ENCODE measurements around a stretch of chr3.

- PRO-cap, 3 experiments = no peak in any of the 3 experiments
- RAMPAGE, long total RNA = no peak
These were observed 157.9 kb downstream of the MAGI1 start for GRCh38 chr3:65880727-65881363.

DNA sequence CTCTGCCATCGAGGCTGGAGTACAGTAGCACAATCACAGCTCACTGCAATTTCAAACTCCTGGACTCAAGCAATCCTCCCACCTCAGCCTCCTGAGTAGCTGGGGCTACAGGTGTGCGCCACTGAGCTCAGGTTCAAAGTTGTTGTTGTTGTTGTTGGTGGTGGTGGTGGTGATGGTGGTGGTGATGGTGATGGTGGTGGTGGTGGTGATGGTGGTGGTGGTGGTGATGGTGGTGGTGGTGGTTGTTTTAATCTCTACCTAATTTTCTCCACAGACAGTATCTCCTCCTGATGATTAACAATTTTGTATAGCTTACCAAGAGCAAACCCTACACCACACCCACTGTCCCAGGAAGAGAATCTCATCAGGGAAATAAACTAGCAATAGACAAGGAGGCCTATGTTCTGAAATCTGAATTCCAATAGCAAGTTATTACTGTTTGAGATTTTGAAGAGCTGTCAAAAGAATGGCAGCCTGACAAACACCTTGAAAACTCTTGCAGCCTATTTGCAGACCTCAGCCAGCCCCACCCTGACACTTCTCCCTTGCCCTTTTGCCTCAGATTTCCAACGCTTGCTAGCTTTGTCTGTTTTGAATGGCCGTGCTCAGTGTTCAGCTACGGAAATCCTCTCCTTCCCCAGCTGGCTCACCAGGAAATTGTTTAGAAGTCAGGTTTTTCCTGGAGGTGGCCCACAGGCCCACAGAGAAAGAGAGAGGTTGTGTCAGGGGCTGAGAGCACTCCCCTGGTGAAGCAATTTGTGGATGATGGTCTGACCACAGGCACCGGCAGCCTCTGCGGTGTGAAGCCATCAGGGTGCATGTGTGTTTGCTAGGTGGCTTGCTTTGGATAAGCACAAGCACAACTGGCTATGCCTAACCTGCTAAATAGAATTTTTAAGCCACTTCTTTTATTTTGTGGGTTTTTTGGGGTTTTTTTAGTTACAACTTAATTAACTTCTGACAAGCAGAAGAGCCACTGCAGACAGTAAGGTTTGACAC, 101.7 kb downstream of the MAGI1 start:
- PRO-cap, 3 experiments = no peak in any of the 3 experiments
- RAMPAGE, long total RNA = no peak

- PRO-cap, 3 experiments = no peak in any of the 3 experiments
- RAMPAGE, long total RNA = no peak
These were observed 133.5 kb downstream of the LRIG1 start for GRCh38 chr3:66367067-66367883.

GRCh38 chr3:66411372-66411810, 89.4 kb downstream of the LRIG1 start:
- PRO-cap, 3 experiments = no peak in any of the 3 experiments
- RAMPAGE, long total RNA = no peak

- PRO-cap, 3 experiments = no peak in any of the 3 experiments
- RAMPAGE, long total RNA = no peak
These were observed 69.3 kb downstream of the LRIG1 start for GRCh38 chr3:66431335-66432167.

- PRO-cap, 3 experiments = no peak in any of the 3 experiments
- RAMPAGE, long total RNA = no peak
These were observed 52.1 kb downstream of the LRIG1 start for GRCh38 chr3:66448833-66449088.

- PRO-cap, 3 experiments = no peak in any of the 3 experiments
- RAMPAGE, long total RNA = no peak
These were observed 43.8 kb downstream of the LRIG1 start for GRCh38 chr3:66456948-66457561.

DNA sequence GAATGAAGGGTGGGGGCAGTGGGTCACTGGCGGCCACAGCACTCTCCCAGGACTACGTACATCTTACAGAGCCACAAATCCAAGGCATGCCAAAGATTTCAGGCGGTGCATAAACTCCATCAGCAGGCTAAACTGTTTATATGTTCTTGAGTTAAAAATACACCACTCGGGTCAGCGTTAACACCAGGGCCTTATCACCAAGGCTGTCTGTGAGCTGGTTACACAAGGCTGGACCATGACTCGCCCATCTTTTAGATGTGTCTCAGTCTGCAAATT, 15.6 kb downstream of the LRIG1 start:
- PRO-cap, 3 experiments = no peak in any of the 3 experiments
- RAMPAGE, long total RNA = no peak

DNA sequence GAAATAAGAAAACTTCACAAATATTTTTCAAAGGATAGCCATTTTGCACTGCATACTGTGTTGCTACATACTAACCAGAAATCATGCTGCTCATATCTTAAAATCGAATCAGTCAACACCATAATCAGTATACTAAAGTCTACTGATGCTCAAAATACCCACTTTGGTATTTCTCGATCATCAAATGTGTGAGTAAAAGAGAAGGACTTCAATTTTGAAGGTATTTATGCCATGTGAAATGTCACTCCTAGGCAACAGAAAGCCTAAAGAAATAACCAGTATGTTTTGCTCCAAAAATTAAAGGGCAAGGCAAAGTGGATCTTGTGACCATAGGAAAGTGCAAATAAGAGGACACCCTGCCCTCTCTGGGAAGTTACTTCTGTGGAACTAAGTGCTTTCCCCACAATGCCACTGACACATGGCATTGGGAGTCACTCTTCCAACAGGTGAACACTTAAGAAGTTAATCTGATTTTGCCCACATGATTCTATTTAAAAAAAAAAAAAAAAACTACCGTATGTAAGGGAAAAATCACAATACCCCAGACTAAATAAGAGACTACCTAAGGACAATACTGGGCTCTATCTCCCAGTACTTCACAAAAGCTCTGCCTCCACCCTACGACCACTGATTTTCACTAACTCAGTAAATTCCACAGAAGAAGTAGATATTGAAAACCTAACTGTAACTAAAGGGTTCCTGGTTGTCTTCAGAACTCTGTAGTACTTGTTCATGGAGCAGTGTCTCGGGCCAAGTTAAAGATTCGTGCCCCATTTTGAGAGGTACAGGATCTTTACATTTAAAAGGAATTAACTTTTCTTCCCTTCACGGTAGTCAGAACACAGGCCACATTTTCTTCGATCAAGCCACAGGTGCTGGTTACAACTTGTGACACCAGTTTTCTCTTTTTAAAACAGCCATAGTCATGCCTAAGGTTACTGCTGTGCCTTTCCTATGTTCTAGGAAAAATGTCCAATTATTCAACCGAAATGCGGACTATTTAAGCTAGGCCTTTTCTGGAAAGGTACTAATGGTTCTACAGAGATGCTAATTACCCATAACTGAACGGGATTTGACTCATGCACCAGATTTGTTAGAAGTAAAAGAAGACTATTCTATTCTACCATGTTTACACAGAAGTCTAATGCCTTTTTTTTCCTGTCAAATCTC, 2.4 kb downstream of the LRIG1 start:
- PRO-cap, 3 experiments = peak in 1 of 3 experiments; most common plus-strand start position 330 of the sequence (in 1)
- RAMPAGE, long total RNA = no peak

DNA sequence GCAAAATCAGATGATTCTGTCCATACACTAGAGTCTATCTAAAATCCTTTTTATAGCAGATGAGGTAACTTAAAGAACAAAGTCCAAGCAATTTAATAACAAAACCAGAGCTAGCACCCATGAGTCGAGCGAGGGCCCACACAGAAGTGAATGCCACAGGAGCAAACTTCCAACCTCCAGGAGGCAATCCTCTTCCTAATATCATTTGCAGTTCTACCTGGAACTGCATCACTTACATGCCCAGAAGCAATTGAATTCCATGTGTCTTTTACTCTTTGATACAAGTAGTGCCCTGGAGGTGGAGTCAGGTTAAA, 35.4 kb upstream of the KBTBD8 start:
- PRO-cap, 3 experiments = no peak in any of the 3 experiments
- RAMPAGE, long total RNA = no peak

DNA sequence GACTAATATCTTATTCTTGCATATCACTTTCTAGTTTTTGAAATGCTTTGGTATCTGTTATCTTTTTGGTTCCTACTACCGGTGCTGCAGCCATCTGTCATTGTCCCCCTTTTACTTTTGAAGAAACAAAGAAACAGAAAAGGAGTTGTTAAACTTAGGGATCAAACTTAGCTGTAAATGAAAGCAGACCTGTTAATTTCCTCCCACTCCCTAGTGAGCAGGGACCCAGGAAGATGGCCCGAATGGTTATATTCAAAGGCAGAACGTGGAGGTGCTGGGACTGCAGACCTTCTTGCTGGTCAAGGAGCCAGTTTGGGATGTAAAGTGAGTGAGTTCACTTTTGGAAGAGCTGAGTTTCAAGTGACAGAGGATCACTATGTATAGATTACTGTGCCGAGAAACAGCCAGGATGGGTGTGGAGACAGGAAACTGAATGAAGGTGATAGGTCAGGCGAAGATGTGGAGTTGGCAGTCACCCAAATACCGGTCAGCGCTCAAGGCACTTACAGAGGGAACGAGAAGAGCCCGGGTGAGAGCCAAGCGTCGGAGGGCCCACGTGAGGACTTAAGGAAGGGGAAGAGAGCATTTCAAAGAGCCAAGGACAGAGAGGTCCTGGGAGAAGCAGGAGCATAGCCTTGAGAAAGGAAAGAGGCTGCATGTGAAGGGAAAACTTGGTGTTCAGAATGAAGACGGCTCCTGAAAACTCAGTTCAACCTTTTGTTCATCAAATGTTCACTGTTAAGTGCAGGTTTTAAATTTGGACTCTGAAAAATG, 20.2 kb downstream of the KBTBD8 start:
- PRO-cap, 3 experiments = no peak in any of the 3 experiments
- RAMPAGE, long total RNA = no peak

GRCh38 chr3:67018880-67019089, 20.7 kb downstream of the KBTBD8 start:
- PRO-cap, 3 experiments = no peak in any of the 3 experiments
- RAMPAGE, long total RNA = no peak

DNA sequence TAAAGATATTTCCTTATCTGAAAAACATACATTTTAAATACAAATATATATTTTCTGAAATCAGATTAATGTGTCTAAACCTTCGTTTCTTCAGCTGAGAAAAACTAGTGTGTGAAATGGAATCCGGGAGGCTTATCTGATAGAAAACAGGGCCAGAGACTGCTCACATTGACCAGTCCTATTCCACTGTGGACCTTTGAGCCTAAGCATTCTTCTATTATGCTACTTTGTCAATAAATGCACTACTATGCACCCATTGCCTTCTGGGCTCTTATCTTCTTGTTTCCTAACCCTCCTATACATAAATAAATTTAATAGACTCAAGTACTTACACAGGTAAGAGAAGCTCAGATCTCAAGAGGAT, 298.4 kb downstream of the KBTBD8 start:
- PRO-cap, 3 experiments = no peak in any of the 3 experiments
- RAMPAGE, long total RNA = no peak

- PRO-cap, 3 experiments = no peak in any of the 3 experiments
- RAMPAGE, long total RNA = no peak
These were observed 262.4 kb downstream of the SUCLG2 start for GRCh38 chr3:67391896-67392616.

DNA sequence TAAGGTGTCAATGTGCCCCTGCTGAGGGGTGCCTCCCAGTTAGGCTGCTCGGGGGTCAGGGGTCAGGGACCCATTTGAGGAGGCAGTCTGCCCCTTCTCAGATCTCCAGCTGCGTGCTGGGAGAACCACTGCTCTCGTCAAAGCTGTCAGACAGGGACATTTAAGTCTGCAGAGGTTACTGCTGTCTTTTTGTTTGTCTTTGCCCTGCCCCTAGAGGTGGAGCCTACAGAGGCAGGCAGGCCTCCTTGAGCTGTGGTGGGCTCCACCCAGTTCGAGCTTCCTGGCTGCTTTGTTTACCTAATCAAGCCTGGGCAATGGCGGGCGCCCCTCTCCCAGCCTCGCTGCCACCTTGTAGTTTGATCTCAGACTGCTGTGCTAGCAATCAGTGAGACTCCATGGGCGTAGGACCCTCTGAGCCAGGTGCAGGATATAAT, 77.5 kb downstream of the TAFA1 start:
- PRO-cap, 3 experiments = no peak in any of the 3 experiments
- RAMPAGE, long total RNA = no peak

DNA sequence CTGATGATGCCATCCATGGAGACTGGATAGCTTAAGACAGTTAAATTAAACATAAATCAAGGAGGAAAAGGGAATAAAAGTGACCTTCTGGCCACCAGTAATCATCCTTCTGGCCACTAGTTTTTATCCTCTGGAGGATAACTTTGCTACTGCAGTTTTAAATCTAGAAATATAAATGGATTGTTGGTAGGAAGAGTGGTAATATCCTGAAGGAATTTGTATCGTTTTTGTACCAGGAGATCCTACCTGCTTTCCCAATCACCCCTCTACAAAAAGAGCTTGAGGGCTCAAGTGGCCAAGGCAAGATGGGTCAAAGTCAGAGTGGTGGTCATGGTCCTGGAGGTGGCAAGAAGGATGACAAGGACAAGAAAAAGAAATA, 297.0 kb downstream of the TAFA4 start:
- PRO-cap, 3 experiments = no peak in any of the 3 experiments
- RAMPAGE, long total RNA = no peak

- PRO-cap, 3 experiments = no peak in any of the 3 experiments
- RAMPAGE, long total RNA = no peak
These were observed 1.3 kb upstream of the UBA3 start for GRCh38 chr3:69081488-69081932.

DNA sequence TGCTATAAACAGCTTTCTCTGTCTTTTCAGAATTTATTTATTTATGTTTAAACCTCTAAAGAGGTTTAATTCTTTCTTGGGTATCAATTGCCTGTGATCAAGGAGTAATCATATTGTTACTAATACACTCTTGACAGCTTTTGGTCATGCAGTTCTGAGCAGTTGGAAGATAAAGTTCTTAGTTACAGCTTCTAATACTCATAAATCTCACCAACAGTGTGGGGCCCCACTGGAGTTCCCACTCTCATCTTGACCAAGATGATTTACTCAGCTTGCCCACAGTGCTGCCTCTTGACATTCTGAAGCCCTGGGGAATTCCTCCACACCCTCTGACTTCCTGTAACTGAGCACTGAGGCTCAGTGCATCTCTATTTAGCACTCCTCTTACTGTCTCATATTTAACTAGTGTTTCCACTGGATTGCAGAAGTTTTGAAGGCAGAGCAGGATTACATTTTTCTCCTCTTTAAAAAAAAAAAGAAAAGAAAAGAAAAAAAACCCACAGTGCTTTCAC, 2.0 kb upstream of the ARL6IP5 start:
- PRO-cap, 3 experiments = no peak in any of the 3 experiments
- RAMPAGE, long total RNA = no peak

GRCh38 chr3:69084176-69084651, 523 bp upstream of the ARL6IP5 start:
- PRO-cap, 3 experiments = no peak in any of the 3 experiments
- RAMPAGE, long total RNA = no peak

DNA sequence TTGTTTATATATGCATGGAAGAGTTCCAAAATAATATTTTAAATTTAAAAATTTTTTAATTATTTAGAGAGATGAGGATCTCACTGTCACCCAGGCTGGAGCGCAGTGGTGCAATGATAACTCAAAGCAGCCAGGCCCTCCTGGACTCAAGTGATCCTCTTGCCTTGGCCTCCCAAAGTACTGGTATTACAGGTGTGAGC, 11.0 kb downstream of the LMOD3 start:
- PRO-cap, 3 experiments = no peak in any of the 3 experiments
- RAMPAGE, long total RNA = no peak